Cardiac muscle cell (in vitro differentiated cells and primary cell): ENCODE measurements around a stretch of chr2.

DNA sequence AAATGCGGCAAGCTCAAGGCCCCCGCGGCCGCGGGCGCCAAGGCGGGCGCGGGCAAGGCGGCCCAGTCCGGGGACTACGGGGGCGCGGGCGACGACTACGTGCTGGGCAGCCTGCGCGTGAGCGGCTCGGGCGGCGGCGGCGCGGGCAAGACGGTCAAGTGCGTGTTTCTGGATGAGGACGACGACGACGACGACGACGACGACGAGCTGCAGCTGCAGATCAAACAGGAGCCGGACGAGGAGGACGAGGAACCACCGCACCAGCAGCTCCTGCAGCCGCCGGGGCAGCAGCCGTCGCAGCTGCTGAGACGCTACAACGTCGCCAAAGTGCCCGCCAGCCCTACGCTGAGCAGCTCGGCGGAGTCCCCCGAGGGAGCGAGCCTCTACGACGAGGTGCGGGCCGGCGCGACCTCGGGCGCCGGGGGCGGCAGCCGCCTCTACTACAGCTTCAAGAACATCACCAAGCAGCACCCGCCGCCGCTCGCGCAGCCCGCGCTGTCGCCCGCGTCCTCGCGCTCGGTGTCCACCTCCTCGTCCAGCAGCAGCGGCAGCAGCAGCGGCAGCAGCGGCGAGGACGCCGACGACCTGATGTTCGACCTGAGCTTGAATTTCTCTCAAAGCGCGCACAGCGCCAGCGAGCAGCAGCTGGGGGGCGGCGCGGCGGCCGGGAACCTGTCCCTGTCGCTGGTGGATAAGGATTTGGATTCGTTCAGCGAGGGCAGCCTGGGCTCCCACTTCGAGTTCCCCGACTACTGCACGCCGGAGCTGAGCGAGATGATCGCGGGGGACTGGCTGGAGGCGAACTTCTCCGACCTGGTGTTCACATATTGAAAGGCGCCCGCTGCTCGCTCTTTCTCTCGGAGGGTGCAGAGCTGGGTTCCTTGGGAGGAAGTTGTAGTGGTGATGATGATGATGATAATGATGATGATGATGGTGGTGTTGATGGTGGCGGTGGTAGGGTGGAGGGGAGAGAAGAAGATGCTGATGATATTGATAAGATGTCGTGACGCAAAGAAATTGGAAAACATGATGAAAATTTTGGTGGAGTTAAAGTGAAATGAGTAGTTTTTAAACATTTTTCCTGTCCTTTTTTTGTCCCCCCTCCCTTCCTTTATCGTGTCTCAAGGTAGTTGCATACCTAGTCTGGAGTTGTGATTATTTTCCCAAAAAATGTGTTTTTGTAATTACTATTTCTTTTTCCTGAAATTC lies 1.4 kb downstream of the SOX11 start:
- RAMPAGE, long total RNA = no peak
- RRBS = 2% methylated on average over 21 of the region's 116 CpGs

- RAMPAGE, long total RNA = no peak
- RRBS = no CpG with 5 or more reads among the region's 5 CpGs
These were observed 223.1 kb downstream of the SOX11 start for GRCh38 chr2:5915209-5915776.

DNA sequence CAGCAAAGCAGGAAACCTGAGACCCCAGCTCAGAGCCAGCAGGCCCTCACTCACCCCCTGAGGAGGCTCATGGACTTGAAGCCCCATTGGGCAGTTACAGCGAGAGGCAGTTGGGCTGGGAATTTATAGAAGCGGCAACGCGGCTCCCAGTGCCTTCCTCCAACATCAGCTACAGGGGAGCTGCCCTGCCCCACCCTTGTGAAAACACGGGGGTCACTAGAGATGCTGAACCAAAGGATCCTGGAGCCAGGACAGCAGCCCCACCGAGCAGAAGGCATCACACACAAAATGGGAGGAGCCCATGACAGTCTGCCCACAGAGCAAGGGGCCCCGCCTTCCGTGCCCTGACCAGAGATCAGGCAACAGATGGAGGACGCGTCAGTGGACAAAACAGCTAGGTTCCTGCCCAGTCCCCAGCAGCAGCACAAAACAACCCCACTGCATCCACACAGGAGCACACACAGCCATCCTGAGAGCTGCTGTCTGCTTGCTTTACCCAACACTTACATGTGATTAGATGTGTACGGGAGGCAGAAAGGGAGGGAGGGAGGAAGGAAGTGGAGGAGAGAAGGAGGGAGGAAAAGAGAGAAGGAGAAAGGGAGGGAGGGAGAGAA lies 52.6 kb downstream of the CMPK2 start:
- RAMPAGE, long total RNA = no peak
- RRBS = no CpG with 5 or more reads among the region's 11 CpGs

DNA sequence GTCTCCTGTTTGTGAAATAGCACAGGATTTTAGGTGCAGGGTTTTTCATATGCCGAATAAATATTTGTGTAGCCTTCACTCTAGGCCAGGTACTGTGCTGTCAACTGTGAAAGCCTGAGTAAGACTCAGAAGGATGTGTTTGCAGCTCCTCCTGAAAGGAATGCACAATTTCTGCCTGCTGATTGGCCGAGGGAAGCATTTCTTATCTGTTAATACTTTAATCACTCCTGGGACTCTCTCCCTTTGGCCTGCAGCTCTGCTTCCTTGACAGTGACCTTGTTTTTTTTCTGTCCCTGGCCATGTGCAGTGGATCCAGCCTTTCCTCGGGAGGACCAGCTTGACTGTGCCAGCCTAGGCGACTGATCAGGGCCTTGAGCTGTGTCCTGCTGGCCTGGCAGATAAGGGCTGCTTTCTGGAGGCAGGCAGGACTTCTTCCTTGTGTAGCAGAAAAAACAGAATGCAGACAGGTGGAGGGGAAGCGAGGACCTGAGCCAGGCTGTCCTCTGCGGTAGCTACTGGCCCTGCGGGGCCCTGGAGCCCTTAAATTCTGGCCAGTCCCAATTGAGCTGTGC lies 10.0 kb downstream of the RNF144A start:
- RAMPAGE, long total RNA = no peak
- RRBS = no CpG with 5 or more reads among the region's 7 CpGs

DNA sequence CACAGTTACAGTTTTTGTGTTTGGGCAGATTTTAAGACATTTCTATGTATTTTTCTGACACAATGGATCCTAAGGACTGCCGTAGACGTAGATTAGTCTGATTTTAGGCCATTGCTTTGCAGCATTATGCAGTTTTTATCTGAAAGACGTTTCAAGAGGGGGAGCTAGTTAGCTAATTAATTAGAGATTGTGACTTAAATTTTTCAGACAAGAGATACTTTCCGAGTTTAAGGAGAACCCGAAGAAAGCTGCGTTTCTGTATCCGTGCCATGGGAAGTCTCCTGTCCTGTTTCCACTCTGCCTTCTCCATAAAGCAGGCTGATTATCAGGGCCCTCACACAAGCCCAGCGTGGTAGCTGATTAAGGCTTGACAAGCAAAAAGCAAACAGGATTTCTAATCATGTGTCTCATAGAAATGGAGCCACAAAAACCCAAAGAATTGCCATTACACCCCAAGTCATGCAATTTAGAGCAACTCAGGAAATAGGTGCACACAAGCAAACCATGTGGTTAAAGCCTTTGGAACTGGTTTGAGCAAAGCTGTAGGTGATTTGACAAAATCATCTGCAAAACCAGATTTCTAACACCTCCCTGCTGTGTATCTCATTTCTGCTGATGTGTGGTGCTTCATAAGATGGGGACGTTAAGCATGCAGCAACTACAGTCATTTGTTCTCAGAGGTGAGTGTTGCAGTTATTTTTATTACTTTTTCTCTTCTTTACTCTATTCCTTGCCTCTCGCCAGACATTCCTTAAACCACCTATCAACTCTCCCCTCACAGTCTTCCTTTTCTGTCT lies 808.2 kb downstream of the RNF144A start:
- RAMPAGE, long total RNA = no peak
- RRBS = no CpG with 5 or more reads among the region's 10 CpGs

- RAMPAGE, long total RNA = no peak
- RRBS = no CpG with 5 or more reads among the region's 10 CpGs
These were observed 542.6 kb upstream of the ID2 start for GRCh38 chr2:8138991-8139884.

DNA sequence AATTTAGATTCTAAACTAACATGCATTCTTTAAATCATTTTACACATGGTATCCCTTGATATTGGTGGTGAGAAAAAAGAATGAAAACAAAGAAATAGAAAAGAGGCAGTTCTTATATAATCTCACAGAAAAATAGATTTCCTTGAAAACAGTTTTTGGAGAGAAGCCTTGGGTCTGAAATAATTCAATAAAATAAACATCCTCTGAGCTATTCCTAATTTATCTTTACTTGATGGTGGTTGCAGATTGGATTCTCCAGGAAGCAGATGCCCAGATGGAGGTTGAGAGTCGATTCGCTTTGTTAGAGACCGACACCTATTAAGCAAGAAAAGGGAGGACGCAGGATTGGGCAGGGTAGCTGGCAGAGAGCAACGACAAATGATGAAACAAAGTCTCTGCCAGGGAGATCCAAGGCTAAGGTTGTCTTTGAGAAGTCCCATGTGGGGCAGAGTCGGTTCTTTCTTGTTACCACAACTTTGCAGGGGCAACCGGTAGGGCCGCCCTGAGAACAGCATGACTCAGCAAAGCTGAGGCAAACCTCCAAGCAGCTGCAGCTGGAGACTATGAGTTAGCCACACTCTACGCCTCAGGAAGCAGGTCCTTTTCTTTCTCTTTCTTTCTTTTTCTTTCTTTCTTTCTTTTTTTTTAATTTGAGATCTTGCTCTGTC lies 452.5 kb upstream of the ID2 start:
- RAMPAGE, long total RNA = no peak
- RRBS = no CpG with 5 or more reads among the region's 9 CpGs

DNA sequence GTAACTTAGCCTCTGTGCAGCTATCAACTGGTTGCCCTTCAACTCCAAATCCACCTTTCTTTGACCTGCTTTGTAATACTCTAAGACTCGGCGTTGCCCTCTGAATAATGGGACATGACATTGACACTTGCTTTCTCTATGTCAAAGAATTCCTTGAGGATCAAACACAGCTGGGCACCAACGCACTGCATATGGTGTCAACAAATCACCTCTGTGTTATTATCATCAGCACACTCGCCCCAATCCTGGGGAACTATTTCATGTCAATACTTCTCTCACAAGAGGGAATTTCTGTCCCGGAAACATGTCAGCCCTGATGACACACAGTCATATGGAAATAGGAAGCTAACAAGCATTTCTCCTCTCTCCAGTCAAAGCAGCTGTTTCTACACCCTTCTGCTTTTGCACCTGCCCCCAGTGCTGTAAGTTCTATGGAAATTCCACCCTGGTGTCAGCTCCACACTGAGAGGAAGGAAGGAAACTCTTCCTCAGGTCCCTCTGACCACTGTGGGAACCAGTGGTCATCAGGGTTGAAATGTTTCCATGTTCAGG lies 447.7 kb upstream of the ID2 start:
- RAMPAGE, long total RNA = no peak
- RRBS = no CpG with 5 or more reads among the region's 5 CpGs

DNA sequence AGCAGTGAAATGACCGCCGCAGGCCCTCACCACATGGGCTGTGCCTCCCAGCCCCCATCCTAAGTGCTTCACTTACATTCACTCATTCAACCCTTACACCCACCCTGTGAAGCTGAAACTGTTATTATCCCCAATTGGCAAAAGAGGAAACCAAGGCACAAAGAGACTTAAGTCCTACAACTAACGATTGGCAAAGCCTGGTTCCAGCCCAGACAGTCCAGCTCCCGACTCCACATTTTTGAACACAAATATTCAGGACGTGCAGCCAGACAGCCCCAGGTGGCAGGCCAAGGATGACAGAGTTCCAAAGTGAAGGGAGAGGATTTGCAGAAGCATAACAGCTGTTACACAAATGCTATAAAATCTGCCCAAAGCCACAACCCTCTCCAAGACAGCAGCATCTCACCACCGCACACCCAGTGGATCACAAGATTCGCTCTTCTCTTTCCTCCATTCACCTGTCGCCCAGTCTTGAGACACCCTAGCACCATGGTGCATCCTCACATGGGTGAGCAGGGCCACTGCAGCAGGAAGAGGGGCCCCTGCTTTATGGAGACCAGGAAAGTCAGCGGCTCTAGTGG lies 227.1 kb upstream of the ID2 start:
- RAMPAGE, long total RNA = no peak
- RRBS = no CpG with 5 or more reads among the region's 9 CpGs

GRCh38 chr2:8459021-8459594 lies 222.7 kb upstream of the ID2 start:
- RAMPAGE, long total RNA = no peak
- RRBS = no CpG with 5 or more reads among the region's 4 CpGs

GRCh38 chr2:8487639-8488900 lies 193.8 kb upstream of the ID2 start:
- RAMPAGE, long total RNA = no peak
- RRBS = 50% methylated on average over 2 of the region's 35 CpGs

DNA sequence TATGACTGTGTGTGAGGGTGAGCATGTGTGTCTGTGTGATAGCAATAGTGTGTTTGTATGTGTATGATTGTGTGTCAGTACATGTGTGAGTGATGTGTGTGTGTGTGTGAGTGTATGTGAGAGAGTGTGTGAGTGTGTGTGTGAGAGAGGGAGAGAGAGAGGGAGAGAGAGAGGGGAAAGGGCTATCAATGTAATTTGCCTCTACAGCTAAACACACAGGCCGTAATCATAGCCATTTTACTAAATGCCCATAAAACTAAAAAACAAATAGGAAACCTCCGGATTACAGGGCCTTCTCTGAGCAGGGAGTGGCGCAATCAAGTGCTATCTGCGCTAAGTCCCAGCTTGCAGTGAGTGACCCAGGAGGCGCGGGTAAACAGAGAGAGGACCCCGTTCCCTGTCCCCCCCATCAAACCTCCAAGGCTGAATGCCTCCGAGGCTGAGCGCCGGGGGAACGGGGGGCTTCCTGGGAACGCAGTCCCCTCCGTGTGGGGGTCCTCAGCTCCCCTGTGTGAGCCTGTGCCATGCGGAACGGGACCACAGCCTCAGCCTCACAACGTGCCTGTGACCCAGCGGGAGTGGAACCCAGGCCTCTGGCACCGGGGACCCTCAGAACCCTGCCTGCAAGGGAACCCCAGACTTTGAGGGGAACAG lies 54.8 kb upstream of the ID2 start:
- RAMPAGE, long total RNA = no peak
- RRBS = no CpG with 5 or more reads among the region's 18 CpGs

DNA sequence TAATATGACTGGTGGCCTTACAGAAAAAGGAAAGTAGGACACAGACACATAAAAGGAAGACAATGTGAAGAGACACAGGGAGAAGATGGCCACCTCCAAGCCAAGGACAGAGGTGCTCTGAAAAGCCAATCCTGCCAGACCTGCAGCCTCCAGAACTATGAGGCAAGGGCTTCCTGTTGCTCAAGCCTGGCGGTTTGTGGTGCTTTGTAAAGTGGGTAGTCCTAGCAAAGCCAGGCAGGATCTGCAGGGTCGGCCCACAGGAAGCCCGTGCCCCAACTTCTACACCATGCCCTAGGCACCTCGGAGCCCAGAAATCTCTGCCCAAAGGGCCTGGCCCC lies 37.4 kb upstream of the ID2 start:
- RAMPAGE, long total RNA = no peak
- RRBS = no CpG with 5 or more reads among the region's 4 CpGs

DNA sequence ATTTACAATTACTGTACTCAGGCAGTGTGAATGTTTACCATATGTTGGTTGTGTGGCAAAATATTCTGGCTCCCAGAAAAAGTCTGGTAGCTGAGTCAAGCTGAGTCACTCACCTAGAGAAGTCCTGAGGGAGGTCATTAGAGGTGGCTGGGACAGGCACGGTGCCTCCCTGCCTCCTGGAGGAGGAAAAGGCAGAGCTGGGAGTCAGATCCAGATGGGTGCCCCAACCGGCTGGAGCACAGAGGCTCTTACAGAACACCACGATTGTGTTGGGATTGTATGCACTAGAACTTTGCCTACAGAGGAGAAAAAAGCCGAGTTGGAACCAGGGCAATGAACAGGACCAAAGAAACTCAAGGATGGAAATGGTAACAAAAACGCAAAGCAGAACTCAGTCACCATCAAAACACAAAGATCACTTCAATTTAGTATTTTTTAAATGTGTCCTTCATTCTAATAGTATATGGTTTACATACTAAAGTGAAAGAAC lies 19.2 kb upstream of the ID2 start:
- RAMPAGE, long total RNA = no peak
- RRBS = no CpG with 5 or more reads among the region's 5 CpGs

DNA sequence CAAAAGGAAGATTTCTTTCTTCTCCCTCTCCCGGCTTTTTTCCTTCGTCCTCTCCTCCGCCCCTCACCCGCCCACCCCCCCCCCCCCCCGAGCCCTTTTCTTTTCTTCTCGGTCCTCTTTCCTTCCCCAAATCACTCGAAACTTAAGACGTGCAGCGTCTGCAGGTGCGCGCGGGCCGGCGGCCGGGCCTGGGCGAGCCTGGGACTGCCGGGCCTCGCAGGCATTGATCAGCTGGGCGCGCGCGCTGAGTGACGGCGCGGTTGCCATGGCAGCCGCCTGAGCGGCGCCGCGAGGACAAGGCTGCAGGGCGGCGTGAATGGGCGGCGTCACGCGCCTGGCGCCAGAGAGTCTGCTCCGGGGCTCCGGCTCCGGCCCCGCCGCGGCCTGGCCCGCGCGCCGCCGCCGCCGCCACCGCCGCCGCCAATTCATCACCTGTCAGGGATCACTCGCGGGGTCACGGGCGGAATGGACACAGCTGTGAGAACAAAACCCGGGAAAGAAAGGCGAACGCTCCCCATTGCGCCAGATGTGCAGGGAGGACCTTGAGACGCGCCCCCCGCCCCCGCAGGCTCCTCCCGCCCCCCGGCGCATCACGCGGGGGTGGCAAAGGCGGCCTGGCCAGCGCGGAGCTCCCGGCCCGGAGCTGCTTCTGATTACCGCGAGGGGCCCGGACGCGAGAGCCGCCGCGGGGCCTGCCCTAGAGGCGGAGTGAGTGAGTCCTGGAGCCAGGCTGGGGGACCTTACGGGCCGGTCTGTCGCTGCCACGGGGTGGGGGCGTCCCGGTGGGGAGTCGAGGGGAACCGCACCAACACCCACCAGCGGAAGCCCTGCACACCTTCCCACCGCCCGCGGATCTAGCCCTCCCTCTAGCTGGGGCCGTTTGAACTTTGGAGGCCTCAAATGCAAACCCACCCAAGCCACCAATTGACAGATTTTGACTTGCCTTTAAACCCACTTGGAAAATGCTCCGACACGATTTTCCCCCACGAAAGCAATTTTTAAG lies 2.9 kb upstream of the ID2 start:
- RAMPAGE, long total RNA = start-site peak on the minus strand centred at position 149 of the sequence, 172 bp wide, 10 and 27 reads in 2 replicates
- RRBS = 3% methylated on average over 24 of the region's 100 CpGs

GRCh38 chr2:8679609-8679844 lies 2.3 kb upstream of the ID2 start:
- RAMPAGE, long total RNA = no peak
- RRBS = no CpG with 5 or more reads among the region's 5 CpGs

GRCh38 chr2:8862120-8862642 lies 24.8 kb upstream of the KIDINS220 start:
- RAMPAGE, long total RNA = no peak
- RRBS = no CpG with 5 or more reads among the region's 9 CpGs

GRCh38 chr2:9190889-9191600 lies 15.6 kb upstream of the ASAP2 start:
- RAMPAGE, long total RNA = no peak
- RRBS = 4% methylated on average over 2 of the region's 10 CpGs

DNA sequence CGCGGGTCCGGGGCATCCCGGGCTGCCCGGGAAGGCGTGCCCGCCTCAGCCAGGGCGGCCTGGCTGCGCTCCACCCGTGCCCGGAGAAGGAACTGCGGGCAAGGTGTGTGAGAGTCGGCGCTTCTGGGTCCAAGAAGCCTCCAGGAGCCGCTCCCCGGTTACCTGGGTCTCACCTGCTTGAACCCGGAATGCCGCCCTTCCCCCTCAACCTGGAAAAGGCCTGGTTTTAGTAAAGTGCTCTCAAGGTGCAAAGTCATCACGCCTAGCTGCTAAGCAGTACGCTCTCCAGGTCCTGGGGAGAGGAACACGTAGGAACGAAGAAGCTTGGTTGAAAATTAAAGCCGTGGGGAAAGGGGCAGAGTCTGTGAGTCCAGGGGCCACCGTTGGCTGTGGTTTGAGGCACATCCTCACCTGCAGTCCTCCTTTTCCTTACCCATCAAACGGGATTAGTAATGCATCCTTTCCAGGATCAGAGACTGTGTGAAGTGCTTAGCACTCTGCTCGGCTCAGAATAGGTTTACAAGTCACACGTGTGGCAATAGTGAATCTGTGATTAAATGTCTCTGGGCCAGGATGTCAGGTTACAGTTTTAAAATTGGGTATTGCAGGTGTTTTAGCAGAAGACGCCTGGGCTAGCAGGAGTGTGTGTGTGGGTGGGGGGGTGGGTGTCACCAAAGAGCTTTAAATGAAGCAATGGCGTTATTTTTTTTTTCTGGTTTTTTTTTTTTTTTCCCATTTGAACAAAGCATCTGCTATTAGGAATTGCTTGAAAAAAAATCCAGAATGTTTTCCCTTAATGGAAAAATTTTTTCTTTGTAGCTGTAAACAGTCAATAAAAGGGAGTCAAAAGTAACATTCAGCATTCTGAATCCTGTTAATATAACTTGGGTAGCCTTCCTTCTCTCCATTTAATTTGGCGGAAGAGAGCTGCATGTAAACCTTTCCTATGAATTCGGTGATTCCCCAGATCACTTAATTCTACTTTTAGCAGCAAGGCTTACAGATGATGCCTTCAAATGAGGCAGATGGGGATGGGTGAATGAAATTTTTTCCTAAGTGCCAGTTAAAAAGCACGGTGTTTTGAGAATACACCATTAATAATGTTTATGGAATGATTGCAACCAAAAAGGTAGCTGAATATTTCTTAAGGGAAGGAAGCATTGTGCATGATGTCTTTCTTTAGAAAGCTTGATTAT lies 1.5 kb downstream of the ASAP2 start:
- RAMPAGE, long total RNA = no peak
- RRBS = 2% methylated on average over 14 of the region's 32 CpGs

DNA sequence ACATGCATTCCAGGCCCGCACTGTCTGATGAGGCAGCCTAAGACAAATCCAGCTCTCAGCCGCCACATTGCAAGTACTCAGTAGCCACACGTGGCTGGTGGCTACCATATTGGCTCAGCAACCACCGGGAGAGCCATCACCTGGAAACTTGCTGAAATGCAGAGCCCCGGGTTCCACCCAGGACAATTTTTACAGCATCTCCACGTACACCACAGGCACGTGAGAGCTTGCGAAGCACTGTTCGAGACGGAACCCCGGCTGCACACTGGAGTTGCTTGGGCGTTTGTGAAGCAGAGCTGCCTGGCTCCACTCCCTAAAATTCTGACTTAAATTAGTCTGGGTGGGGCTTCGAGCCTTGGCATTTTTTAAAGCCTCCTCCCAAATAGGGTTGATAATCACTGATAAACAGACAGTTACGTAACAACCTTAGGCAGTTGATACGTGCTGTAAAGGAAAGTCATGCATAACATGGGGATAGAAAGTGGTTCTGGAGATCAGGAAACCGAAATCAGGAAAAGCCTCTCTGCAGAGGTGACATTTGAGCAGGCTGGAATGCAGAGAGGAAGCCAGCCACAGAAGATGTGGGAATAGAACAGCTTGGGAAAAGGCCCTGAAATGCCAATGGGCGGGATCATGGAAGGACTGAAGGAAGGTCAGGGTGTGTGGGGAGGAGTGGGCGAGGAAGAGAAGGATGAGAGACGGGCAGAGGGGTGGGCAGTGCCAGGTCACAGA lies 6.2 kb downstream of the ASAP2 start:
- RAMPAGE, long total RNA = no peak
- RRBS = 63% methylated on average over 6 of the region's 19 CpGs